Panc1 (cell line): ENCODE data around the gene PRKAG2.

GRCh38 chr7:151696688-151697322 lies 177.1 kb upstream of the RHEB start:
- RRBS, 2 experiments: no CpG with 5 or more reads among the region's 14 CpGs

DNA sequence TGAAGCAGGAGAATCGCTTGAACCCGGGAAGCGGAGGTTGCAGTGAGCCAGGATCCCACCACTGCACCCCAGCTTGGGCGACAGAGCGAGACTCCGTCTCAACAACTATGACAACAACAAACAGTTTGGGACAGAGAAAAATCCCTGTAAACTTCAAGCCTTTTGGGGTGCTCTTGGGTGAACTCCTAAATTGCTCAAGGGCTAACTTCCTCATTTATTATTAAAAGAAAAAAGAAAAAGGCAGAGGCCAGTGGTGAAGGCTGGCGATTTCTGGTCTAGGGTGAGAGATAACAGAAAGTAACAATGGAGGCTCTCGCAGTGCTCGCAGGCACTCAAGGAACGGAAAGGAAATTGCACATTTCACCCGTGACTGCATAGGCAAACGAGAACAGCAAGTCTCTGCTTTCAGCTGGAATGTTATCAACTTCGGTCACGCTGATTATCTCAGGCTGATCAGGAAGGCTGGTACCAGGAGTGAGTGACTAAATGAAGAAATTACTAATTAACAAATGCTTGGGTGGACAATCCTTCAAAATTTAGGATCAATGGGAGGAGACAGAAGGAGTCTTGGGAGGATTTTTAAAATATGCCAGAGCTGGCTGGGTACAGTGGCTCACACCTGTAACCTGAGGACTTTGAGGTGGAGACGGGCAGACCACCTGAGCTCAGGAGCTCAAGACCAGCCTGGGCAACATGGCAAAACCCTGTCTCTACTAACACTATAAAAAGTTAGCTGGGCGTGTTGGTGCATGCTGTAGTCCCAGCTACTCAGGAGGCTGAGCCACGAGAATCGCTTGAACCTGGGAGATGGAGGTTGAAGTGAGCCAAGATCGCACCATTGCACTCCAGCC lies 70.6 kb downstream of the PRKAG2 start:
- RRBS, 2 experiments: no CpG with 5 or more reads among the region's 19 CpGs

- RRBS, 2 experiments: 24 to 44% methylated on average over 1 of the region's 10 CpGs
Measured at GRCh38 chr7:151863126-151863668, 13.7 kb downstream of the PRKAG2 start.

DNA sequence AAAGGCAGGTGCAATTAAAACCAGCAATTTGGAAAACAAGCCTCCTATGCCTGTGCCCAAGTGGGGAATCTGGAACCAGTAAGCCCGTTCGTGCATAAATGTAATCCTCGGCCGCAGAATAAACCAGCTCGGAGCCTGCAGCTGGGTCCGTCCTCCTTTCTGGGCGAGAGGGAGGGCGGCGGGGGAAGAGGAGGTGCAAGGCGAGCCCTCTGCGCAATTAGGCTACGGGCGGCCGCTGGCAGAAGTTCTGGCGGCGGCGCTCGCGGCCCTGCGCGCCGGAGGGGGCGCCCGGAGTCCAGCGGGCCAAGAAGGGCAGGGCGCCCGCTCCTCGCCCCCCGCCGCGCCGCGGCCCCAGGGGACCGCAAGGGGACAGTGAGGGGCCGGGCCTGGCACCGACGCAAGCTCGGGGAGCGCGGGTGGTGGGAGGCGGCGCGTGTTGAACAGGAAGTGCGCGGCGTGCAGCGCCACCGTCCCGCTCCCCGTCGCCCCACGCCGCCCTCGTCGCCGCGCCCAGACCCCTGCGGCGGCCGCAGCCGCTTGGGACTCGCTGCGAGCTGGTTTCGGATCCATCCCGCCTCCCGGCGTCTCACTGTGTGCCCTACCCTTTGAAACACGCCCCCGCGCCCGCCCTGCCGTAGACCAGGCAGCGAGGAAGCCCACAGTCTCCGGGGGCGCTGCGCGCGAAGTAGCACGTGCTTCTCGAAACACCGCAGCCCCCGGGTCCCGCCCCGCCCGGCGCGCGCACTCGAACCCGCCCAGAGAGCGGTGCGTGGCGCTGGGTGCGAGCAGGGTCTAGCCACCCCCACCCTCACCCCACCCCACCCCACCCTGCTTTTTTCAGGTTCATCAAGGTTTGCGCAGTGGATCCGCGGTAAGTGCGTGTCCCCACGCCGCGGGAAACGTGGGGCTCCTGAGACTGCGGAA lies at the start of gene PRKAG2:
Gene PRKAG2, minus strand, starts transcription at position 120 of the 924 bp plus-strand sequence.
- RRBS, 2 experiments: 1 to 5% methylated on average over 20 of the region's 103 CpGs

- RRBS, 2 experiments: no CpG with 5 or more reads among the region's 10 CpGs
Measured at GRCh38 chr7:151934558-151934982, 21.7 kb upstream of the GALNTL5 start.

GRCh38 chr7:152031830-152032480 lies 6.5 kb downstream of the GALNT11 start:
- RRBS, 2 experiments: no CpG with 5 or more reads among the region's 4 CpGs

DNA sequence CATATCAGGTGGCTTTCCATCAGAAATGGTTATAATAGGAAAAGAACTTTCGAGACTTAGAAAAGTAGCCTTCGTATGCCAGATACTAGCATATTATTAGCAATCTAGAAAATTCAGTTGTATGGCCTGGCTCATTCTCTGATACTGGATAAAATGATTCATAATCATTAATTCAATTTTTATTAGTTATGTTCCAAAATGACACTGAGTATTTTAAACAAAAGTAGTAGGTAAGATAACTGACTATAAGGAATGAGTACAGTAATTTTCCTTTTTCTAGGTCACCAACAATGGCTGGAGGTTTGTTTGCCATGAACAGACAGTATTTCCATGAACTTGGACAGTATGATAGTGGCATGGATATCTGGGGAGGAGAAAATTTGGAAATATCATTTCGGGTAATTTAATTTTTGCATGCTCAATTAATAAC lies 84.8 kb downstream of the GALNT11 start:
- RRBS, 2 experiments: no CpG with 5 or more reads among the region's 3 CpGs

DNA sequence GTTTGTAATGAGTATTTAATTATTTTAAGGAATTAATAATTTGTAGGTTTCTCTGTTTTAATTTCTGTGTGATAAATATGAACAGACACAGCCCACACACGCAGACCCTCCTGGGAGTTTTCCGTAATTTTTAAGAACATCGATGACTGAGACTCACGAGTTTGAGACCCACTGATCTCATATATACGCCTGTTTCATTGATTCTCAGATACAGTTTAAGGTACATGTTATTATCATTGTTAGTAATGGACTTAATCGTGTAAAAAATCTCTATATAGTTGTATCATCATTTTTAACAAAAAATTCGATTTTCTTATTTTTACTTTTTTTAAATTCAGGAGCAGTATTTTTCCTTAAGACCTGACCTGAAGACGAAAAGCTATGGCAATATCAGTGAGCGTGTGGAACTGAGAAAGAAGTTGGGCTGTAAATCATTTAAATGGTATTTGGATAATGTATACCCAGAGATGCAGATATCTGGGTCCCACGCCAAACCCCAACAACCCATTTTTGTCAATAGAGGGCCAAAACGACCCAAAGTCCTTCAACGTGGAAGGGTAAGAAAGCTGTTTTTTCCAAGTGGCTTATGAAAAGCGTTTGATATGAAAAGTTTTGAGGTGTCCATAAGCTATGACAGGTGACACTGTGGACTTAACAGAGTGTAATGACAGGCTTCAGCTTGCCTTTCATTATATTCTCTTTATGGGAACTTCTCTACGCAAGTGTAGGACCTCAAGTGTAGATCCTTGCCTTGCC lies 91.5 kb downstream of the GALNT11 start:
- RRBS, 2 experiments: no CpG with 5 or more reads among the region's 14 CpGs

DNA sequence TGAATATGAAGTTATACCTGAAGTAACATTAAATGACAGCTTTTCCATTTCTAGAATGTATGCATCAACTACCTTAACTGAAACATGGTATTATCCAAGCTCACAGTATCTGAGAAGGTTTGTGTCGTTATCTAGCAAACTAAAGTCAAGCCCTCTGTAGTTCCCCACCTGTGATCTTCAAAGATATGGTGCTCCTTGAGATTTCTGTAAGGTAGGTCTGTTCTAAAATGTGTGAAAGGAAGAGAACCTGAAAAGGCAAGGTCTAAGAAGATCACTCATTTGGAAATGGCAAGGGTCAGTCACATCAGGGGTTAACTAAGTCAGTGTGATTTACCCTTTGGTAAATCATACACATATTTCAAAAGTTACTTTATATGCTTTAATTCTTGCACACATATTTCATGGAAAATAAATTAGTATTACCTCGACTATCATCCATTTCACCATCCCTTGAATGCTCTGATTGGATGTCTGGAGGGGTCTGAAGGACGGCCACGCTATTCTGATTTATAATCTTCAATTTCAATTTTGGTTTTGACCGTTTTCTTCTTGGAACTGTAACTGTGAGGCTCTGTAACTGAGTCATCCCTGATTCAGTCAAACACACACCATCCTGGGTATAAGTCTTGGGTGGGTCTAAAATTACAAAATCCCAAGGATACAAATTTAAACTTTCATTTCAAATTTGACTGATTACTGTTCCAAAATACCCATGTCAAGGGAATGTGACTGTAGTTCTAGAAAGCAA lies 194.8 kb downstream of the GALNT11 start:
- RRBS, 2 experiments: no CpG with 5 or more reads among the region's 5 CpGs

- RRBS, 2 experiments: no CpG with 5 or more reads among the region's 11 CpGs
Measured at GRCh38 chr7:152240541-152241341, 195.1 kb downstream of the KMT2C start.

- RRBS, 2 experiments: no CpG with 5 or more reads among the region's 4 CpGs
Measured at GRCh38 chr7:152335787-152336648, 99.8 kb downstream of the KMT2C start.

DNA sequence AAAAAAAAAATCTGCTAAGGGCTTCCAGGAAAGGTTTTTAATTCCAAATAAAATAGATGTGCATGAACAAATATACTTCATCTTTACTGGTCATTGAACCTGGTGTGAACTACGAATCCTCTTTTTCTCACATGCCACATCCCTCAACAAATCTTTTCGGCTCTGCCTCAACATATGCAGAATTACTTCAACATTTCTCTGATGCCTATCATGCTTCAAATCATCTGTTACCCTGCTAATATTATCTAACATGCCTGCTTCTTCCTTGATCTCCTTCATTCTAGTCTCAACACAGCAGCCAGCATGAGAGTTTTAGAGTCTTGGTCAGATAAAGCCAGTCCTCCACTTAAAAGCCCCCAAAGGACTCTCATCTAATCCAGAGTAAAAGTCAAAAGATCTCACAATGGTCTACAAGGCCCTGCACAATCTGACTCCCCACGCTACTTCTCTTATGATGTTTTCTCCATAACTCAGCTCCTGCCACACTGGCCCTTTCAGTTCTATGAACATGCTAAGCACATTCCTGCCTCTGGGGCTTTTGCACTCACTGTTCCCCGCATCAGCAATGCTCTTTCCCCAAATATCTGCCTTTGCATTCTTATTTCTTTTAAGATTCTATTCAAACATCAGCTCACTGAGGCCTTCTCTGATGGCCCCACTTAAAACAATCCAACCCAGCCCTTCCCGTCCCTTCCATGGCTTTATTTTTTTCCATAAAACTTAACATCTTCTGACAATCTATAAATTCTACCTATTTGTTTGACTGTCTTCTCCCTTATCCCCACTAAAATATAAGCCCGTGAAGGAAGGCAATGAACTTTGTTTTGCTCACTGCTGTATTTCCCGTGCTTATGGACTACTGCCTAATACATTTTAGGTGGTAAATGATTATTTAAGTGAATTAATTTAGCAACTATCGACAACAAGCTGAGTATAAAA lies 41.6 kb downstream of the KMT2C start:
- RRBS, 2 experiments: no CpG with 5 or more reads among the region's 8 CpGs

DNA sequence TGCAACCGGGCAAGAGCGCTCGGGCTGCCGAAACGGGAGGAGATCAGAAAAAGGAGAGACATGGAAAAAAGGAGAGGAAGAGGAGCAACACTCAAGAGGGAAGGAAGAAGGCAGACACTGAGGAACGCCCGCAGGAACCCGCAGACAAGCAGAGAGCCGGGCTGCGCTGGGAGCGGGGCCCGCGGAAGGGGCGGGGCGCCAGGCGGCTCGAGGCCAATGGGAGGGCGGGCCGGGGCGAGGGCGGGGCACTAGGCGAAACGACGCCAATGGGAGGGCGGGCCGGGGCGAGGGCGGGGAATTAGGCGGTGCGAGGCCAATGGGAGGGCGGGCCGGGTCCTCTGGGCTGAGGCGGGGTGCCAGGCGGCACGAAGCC lies 27.7 kb upstream of the KMT2C start:
- RRBS, 2 experiments: 1 to 3% methylated on average over 24 of the region's 35 CpGs

DNA sequence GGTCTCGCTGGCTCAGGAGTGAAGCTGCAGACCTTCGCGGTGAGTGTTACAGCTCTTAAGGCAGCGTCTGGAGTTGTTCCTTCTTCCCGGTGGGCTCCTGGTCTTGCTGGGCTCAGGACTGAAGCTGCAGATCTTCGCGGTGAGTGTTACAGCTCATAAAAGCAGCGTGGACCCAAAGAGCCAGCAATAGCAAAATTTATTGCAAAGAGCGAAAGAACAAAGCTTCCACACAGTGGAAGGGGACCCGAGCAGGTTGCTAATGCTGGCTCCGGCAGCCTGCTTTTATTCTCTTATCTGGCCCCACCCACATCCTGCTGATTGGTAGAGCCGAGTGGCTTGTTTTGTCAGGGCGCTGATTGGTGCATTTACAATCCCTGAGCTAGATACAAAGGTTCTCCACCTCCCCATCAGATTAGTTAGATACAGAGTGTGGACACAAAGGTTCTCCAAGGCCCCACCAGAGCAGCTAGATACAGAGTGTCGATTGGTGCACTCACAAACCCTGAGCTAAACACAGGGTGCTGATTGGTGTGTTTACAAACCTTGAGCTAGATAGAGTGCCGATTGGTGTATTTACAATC lies 30.0 kb upstream of the ACTR3B start:
- RRBS, 2 experiments: no CpG with 5 or more reads among the region's 15 CpGs

DNA sequence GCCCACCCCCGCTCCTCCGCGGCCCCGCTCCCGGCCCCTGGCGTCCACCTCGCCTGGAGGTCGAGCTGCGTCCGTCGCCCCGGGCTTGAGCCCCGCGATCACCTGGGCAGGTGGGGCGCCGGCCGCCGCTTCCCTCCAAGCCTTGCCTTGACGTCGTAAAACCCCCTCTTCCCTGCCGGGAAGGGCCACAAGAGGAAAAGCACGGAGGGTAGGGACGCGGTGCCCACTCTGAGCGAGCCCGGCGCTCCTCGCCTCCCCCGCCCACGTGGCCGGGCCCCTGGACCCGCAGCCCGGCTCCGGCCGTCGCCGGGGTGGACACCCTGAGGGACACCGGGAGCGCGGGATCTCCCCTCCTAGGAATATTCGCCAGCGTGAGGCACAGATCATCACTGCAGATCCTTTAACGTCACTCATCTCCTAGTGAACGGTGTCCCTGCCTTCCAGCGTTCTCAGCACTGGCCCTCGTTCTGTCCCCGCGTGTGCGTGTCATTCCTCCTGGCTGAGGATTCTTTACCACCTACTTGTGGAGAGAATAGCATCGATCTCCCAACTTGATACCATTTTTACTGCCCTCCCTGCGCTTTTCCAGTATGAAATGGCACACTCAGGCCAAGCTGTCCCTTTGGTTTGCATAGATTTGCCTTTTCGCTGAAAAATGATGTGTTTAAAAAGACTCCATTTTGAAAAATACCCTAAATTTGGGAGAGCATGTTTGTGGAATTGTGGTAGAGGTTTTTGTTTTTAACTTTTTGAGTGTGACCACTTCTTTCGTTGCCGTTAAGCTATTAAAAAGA lies 588 bp downstream of the ACTR3B start:
- RRBS, 2 experiments: 1 to 4% methylated on average over 26 of the region's 54 CpGs

DNA sequence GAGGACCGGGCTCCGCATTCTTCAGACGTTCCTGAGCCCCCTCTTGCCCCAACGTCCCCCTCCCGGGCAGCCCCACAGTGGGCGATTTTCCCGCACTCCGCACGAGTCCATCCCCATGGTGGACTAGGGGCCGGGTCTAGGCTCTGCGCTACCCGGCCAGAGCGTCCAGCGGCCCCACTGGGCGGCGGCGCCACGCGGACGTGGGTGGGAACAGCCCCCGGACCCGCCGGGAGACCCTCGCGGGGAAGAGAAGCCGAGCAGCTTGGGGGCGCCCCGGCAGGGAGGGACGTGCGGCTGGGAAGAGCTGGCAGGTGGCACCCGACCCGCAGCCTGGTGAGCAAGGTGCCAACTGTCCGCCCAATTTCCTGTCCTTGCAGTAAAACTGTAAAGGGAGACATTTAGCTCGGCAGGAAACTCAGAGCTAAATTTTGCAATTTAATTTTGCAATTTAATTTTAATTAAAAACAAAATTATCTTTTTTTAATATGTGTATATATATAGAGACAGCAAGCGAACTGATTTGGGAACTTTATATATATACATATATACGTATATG lies 166.4 kb downstream of the ACTR3B start:
- RRBS, 2 experiments: 73 to 74% methylated on average over 26 of the region's 36 CpGs

DNA sequence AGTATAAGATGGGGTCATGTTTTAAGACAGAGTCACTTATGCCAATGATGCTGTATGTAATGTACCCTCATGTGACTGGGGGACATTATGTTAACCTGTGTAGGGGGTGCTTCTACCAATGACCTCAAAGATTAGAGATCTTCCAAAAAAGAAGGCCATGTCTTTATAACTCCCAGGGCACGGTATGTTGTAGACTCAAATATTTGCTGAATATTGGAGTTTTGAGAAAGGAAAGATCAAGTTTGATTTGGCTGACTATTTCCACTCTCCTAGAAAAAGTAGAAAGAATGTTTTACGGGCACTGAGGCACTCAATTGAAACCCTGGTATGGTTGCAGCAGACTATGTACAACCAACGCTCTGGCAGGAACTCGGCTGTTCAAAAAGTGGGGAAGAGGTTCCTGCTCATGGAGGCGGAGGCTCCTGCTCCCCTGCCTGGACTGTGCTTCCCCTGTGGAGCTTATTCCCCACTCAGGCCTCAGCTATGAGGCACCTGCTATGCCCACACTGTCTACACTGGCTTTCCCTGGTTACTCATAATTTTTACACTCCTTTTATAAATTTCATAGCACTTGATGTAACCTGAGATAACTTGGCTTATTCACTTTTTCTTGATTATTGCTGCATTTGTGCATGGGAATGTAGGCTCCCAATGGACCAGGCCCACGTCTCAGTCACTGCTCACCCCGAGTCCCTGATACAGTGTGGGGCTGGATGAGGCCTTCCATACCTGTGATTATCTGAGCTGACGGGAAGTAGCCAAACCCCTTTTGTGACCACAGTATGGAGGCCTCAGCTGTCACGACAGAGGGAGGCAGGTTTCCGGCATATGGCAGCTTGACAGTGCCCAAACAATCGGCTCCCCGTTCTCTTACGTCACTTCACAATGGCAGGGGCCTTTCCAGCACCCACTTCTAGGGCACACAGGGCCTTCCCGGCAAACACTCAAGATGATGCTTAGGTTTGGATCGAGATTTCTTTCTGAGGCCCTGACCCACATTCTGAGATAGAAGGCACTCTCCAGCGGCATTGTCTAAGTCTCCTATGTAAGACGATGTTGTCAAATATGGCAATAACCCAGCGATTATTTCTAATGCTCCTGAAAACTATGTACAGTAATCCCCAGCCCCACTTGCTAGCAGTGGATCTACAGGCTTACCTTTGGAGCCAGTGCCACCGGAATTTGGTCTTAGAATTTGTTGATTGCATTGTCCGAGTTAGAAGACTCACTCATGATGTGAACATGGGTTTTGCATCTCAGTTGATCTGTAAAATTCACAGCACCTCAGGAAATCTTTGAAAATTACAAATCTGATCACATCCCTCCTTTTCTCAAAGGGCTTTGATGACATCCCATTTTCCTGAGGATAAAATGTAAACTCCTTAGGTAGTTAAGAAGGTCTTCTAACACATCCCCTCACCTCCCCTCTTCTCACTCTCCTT lies 645.3 kb downstream of the ACTR3B start:
- RRBS, 2 experiments: 22% methylated on average over 3 of the region's 20 CpGs; no CpG with 5 or more reads in 1 of the 2 experiments

DNA sequence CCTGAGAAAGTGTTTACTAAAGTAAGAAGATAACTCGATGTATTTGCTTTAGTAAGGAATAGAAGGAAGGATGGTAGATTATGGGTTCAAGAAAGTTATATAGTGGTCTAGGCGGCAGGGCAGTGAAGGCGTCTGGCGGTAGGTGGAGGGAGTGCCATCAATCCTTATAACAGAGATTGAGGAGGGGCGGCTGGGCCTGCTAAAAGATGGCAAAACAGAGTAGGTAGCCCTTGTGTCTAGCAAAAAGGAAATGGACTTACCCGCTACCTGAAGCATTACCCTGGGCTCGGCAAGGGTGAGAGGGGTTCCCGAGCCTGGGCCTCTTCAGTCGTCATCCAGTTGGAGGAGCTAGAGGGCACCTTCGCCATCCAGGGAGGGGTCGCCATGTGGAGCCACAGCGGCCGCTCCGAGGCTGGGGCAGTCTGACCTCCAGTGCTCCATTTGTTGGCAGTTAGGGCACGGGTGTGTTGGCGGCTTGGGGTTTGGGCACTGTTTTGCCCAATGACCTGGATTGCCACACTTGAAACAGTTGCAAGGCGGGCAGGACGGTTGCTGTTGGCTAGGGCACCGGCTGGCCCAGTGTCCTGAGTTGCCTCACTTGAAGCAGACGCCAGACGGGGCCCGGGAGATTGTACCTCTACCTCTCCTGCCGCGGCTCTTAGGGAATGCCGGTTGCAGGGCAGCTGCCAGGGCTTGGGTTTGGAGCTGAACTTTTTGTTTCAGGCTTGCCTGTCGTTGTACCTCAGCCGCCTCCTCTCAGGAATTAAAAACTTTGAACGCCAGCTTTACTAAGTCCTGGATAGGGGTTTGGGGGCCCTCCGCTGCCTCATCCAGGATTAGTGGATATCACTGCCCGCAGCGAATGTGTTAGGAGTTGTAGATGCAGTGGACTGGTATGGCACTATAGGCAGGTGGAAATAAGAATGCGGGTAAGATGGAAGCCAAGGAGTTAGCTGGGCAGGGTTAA lies 640.1 kb upstream of the DPP6 start:
- RRBS, 2 experiments: no CpG with 5 or more reads among the region's 32 CpGs

DNA sequence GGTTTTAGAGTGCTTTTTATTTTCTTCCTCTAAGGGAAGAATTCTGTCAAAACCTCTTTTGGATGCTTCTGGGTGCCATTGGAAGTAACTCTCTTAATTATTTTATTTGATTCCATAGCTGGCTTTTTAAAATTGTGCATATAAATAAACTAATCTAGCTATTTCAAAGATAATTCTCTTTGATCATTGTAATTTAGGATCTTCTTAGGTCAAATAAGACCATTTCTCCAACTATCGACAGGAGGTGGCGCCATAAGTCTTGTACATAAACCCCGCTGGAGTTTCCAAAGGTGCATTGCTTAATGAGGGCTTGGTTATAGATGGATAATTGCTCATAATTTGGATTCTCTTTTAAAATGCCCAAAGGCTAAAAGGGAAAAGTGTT lies 75.5 kb downstream of the PAXIP1 start:
- RRBS, 2 experiments: no CpG with 5 or more reads among the region's 3 CpGs

- RRBS, 2 experiments: no CpG with 5 or more reads among the region's 16 CpGs
Measured at GRCh38 chr7:155208878-155209540, 88.7 kb upstream of the INSIG1 start.